HepG2 (cell line): ENCODE data around the gene PNLIPRP3.

GRCh38 chr10:114483629-114484295 is 79.5 kb upstream of the AFAP1L2 start:
- RRBS, 2 experiments = 94 to 100% methylated on average over 1 of the region's 10 CpGs
CAGE:
- cytosol, long polyA minus RNA = no peak
- cytosol, long polyA plus RNA = no peak
- long polyA plus RNA = no peak
- nucleus, long polyA minus RNA = no peak
- nucleus, long polyA plus RNA = no peak

GRCh38 chr10:114491345-114491814 is 87.1 kb upstream of the AFAP1L2 start:
- RRBS, 2 experiments = no CpG with 5 or more reads among the region's 3 CpGs
CAGE:
- cytosol, long polyA minus RNA = no peak
- cytosol, long polyA plus RNA = no peak
- long polyA plus RNA = no peak
- nucleus, long polyA minus RNA = no peak
- nucleus, long polyA plus RNA = no peak

DNA sequence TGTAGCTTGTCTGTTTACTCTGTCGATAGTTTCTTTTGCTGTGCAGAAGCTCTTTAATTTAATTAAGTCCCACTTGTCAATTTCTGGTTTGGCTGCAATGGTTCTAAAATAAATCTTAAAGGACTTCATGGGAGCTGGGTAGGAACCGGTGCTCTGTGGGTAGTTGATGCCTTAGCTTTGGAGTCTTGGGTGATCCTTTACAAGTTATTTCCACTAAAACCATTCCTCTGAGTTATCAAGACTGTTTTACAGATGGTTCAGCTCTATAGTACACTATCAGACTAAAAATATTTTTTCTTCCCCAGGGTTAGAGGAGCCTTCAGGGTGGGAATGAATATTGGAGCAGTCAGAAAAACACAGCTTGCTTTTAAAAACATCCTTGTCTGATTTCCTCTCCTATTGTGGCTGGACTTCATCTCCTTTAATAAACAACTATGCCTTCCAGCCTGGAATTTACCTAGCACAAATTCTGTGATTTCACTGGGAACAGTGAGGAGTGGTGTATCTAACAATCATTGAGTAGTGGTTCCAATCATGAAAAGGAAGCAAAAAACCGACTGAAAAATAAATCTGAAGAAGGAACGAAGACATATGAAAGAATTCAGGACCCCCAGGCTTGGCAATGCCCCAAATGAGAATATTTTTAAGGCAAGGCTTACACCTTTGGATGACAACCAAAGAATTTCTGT is 102.6 kb upstream of the AFAP1L2 start:
- RRBS, 2 experiments = no CpG with 5 or more reads among the region's 4 CpGs
CAGE:
- cytosol, long polyA minus RNA = no peak
- cytosol, long polyA plus RNA = no peak
- long polyA plus RNA = no peak
- nucleus, long polyA minus RNA = no peak
- nucleus, long polyA plus RNA = no peak

DNA sequence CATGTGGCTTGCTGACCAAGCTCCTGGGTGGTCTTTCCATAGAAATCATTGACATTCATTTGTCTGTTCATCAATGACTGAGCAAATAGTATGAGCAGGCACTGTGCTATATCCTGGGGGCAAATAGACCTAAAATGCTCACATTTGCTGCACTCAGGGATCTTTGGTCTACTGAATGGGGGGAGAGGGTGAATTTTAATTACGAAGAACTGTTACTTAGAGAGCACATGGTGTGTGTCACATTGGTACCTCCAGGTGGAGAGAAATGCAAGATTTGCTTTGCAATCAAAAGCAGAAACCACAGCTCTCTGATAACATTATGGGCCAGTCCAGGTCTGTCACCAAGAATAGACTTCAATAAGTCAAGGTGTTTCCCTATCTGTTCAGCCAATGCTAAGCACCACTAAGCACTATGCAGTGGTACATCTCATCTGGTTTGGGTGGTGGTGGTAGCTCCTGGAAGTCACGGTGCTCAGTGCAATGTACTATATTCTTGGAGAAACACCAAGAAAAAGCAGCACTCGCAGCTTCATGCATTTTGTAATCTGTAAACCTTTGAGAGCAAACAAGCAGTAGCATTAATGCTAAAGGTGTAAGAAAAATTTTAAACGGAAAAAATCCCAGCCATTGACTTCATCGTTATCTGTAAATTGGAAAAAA is 119.6 kb upstream of the AFAP1L2 start:
- RRBS, 2 experiments = no CpG with 5 or more reads among the region's 5 CpGs
CAGE:
- cytosol, long polyA minus RNA = no peak
- cytosol, long polyA plus RNA = no peak
- long polyA plus RNA = no peak
- nucleus, long polyA minus RNA = no peak
- nucleus, long polyA plus RNA = no peak

GRCh38 chr10:114524734-114526136 is 120.9 kb upstream of the AFAP1L2 start:
- RRBS, 2 experiments = no CpG with 5 or more reads among the region's 14 CpGs
CAGE:
- cytosol, long polyA minus RNA = no peak
- cytosol, long polyA plus RNA = no peak
- long polyA plus RNA = no peak
- nucleus, long polyA minus RNA = no peak
- nucleus, long polyA plus RNA = no peak

- RRBS, 2 experiments = no CpG with 5 or more reads among the region's 5 CpGs
CAGE:
- cytosol, long polyA minus RNA = no peak
- cytosol, long polyA plus RNA = no peak
- long polyA plus RNA = no peak
- nucleus, long polyA minus RNA = no peak
- nucleus, long polyA plus RNA = no peak
These were observed 113.8 kb downstream of the ABLIM1 start for GRCh38 chr10:114544306-114544743.

GRCh38 chr10:114544916-114545436 is 113.1 kb downstream of the ABLIM1 start:
- RRBS, 2 experiments = no CpG with 5 or more reads among the region's 14 CpGs
CAGE:
- cytosol, long polyA minus RNA = no peak
- cytosol, long polyA plus RNA = no peak
- long polyA plus RNA = no peak
- nucleus, long polyA minus RNA = no peak
- nucleus, long polyA plus RNA = no peak

GRCh38 chr10:114628824-114629783 is 29.0 kb downstream of the ABLIM1 start:
- RRBS, 2 experiments = no CpG with 5 or more reads among the region's 12 CpGs
CAGE:
- cytosol, long polyA minus RNA = no peak
- cytosol, long polyA plus RNA = no peak
- long polyA plus RNA = no peak
- nucleus, long polyA minus RNA = no peak
- nucleus, long polyA plus RNA = no peak

GRCh38 chr10:114661091-114661948 is 3.2 kb upstream of the ABLIM1 start:
- RRBS, 2 experiments = no CpG with 5 or more reads among the region's 8 CpGs
CAGE:
- cytosol, long polyA minus RNA = no peak
- cytosol, long polyA plus RNA = no peak
- long polyA plus RNA = no peak
- nucleus, long polyA minus RNA = no peak
- nucleus, long polyA plus RNA = no peak

GRCh38 chr10:114686594-114687280 is 28.7 kb upstream of the ABLIM1 start:
- RRBS, 2 experiments = no CpG with 5 or more reads among the region's 8 CpGs
CAGE:
- cytosol, long polyA minus RNA = no peak
- cytosol, long polyA plus RNA = no peak
- long polyA plus RNA = no peak
- nucleus, long polyA minus RNA = no peak
- nucleus, long polyA plus RNA = no peak

DNA sequence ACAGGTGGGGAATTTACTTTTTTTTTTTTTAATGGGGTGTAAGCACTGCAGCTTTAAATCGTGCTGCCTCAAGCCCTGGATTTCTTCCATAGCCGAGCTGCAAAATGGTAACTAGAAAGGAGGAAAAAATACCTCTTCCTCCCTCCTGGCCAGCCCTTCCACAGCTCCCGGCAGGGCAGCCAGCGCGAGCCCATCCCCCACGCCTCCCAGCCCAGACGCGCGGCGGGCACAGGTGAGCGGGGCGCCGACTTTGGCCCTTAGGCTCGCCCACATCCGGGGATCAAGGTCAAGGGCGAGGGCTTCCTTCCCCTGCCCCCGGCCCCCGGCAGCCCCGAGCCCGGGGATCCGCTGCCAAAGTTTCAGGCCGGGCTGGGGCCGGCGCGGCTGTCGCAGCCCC is 54.0 kb upstream of the FHIP2A start:
- RRBS, 2 experiments = 1 to 3% methylated on average over 8 to 13 of the region's 26 CpGs
CAGE:
- cytosol, long polyA minus RNA = no peak
- cytosol, long polyA plus RNA = no peak
- long polyA plus RNA = no peak
- nucleus, long polyA minus RNA = no peak
- nucleus, long polyA plus RNA = no peak

- RRBS, 2 experiments = no CpG with 5 or more reads among the region's 7 CpGs
CAGE:
- cytosol, long polyA minus RNA = no peak
- cytosol, long polyA plus RNA = no peak
- long polyA plus RNA = no peak
- nucleus, long polyA minus RNA = no peak
- nucleus, long polyA plus RNA = no peak
These were observed 227.1 kb downstream of the GFRA1 start for GRCh38 chr10:116045795-116046453.

DNA sequence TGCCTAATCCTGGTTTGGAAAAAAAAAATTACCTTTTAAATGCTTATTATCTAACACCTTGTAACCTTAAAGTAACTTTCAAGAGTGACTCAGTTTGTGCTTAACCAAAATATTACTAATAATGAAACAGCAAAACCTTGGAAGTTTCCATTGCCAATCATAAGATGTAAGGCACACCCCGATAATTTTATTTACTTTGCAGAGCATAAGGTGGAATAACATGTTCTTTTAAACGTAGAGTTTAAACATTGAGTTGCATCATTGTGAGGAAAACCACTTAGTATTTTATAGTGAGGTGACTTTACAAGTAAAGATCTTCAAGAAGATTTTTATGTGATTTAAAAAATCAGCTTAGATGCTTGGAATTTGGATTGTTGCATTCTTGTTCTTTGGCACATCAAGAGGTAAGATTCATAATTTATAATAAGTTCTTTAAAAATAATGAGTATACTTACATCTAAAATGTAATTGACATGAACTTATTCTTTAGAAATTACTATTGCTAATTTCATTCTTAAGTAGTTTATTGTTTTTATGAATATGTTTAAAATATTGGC is at the start of gene PNLIPRP3:
PNLIPRP3 (plus strand) TSS at position 190 of the 557 bp plus-strand sequence.
- RRBS, 2 experiments = no CpG with 5 or more reads among the region's 2 CpGs
CAGE:
- cytosol, long polyA minus RNA = no peak
- cytosol, long polyA plus RNA = no peak
- long polyA plus RNA = no peak
- nucleus, long polyA minus RNA = no peak
- nucleus, long polyA plus RNA = no peak

- RRBS, 2 experiments = no CpG with 5 or more reads among the region's 4 CpGs
CAGE:
- cytosol, long polyA minus RNA = no peak
- cytosol, long polyA plus RNA = no peak
- long polyA plus RNA = no peak
- nucleus, long polyA minus RNA = no peak
- nucleus, long polyA plus RNA = no peak
These were observed 13.2 kb upstream of the ENO4 start for GRCh38 chr10:116836081-116836597.

DNA sequence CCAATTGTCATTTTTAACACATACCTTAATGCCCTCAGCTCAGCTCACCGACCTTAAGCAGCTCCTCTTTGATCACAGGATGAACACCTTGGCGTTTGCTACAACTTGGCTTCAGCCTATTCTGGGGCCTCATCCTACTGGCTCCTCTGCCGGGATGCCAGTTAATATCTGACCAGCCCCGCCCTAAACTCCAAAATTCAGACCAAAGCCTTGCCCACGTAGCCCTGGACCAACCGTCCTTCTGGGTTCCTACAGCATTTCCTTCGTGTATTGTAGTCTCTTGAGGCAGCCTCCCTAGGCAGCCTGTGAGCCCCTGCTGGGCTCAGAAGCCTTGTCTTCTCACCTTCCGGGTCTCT is 746 bp downstream of the ENO4 start:
- RRBS, 2 experiments = no CpG with 5 or more reads among the region's 8 CpGs
CAGE:
- cytosol, long polyA minus RNA = no peak
- cytosol, long polyA plus RNA = no peak
- long polyA plus RNA = no peak
- nucleus, long polyA minus RNA = no peak
- nucleus, long polyA plus RNA = no peak

- RRBS, 2 experiments = no CpG with 5 or more reads among the region's 10 CpGs
CAGE:
- cytosol, long polyA minus RNA = no peak
- cytosol, long polyA plus RNA = no peak
- long polyA plus RNA = no peak
- nucleus, long polyA minus RNA = no peak
- nucleus, long polyA plus RNA = no peak
These were observed 31.4 kb downstream of the ENO4 start for GRCh38 chr10:116880533-116881363.

- RRBS, 2 experiments = no CpG with 5 or more reads among the region's 6 CpGs
CAGE:
- cytosol, long polyA minus RNA = no peak
- cytosol, long polyA plus RNA = no peak
- long polyA plus RNA = no peak
- nucleus, long polyA minus RNA = no peak
- nucleus, long polyA plus RNA = no peak
These were observed 575 bp upstream of the VAX1 start for GRCh38 chr10:117138744-117138946.

GRCh38 chr10:117371119-117371499 is 4.1 kb downstream of the PDZD8 start:
- RRBS, 2 experiments = no CpG with 5 or more reads among the region's 10 CpGs
CAGE:
- cytosol, long polyA minus RNA = no peak
- cytosol, long polyA plus RNA = no peak
- long polyA plus RNA = no peak
- nucleus, long polyA minus RNA = no peak
- nucleus, long polyA plus RNA = no peak

DNA sequence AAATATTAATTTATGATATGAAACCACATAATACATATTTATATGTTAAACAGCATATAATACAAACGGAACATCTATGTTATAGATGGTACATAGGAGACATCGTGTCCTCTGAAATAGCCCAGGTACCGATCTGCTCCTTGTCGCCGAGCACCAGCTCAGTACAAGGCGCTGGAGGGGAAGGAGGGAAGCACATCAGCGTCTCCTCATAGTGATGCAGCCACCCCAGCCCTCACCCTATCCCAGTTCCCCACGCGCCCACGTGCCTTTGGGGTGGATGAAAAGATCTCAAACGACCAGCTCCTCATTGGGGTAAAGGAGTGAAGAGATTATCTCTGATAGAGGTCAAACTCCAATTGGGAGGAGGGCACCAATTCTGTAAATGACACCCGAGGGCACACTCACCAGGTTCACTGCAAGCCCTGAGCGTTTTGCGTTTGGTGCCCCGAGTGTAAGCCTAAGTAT is 9.1 kb upstream of the EMX2 start:
- RRBS, 2 experiments = no CpG with 5 or more reads among the region's 15 CpGs
CAGE:
- cytosol, long polyA minus RNA = no peak
- cytosol, long polyA plus RNA = no peak
- long polyA plus RNA = no peak
- nucleus, long polyA minus RNA = no peak
- nucleus, long polyA plus RNA = no peak

- RRBS, 2 experiments = 10 to 11% methylated on average over 8 to 9 of the region's 58 CpGs
CAGE:
- cytosol, long polyA minus RNA = no peak
- cytosol, long polyA plus RNA = no peak
- long polyA plus RNA = no peak
- nucleus, long polyA minus RNA = no peak
- nucleus, long polyA plus RNA = no peak
These were observed 7.2 kb upstream of the EMX2 start for GRCh38 chr10:117535179-117535945.